Omental fat pad (tissue), 4 donors: Measurements from ENCODE around the genes HES5 and MMEL1.

GRCh38 chr1:2415355-2416211, 3.2 kb upstream of the PEX10 start:
- PRO-cap: no peak
- RAMPAGE, long total RNA, 4 experiments: no peak in any of the 4 experiments

GRCh38 chr1:2503598-2504523, 22.5 kb downstream of the PANK4 start:
- PRO-cap: no peak
- RAMPAGE, long total RNA, 4 experiments: no peak in any of the 4 experiments

GRCh38 chr1:2504987-2505601, 21.3 kb downstream of the PANK4 start:
- PRO-cap: no peak
- RAMPAGE, long total RNA, 4 experiments: no peak in any of the 4 experiments

DNA sequence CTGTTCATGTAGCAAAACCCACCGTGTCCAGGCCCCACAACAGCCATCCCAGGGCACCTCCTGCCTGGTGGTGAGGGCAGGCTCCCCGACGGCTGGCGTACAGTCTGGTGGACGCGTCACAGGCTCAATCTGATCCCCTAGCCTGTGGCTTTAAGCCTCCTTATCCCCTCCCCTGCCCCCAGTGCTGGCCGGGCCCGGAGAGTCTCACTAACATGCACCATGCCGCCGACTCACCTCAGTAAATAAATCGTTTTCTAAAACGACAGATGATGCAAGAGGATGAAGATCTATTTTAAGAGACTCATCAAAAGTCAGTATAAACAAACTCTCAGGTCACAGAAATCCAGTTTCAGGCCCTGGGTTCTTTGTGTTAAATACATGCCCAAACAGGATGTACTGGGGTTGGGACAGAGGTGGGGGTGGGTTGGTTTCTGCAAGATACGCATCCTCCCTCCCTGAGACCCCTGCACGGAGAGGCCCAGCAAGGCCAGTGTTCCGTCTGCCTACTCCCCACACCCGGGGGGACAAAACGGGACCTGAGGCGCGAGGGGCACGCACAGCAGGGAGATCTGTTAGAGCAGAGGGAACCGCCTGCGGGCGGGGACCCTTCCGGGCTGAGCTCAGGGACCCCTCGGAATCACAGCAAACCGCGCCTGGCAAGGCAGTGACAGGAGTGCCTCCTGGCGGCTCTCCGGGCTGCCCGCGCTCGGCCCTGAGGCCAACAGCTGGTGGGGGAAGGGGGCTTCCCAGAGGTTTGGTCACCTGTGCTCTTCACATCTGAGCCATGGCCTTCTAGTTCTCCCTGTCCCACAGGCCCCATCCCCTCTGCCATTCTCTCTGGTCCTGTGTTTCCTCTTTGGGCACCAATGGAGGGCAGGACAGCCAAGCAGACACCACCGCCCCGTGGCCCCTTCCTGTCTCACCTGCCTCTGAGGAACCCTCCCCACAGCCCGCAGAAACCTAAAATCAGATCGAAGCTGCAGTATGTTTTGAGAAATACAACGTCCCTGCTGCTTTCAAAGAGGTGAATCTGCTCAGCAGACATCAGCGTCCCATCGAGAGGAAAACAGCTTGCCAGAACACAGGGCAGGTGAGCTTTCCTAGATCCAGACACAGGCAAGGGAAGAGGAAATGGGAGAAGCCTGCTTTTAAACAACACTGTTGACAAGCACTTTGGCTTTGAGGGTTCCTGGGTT, 2.8 kb downstream of the PANK4 start:
- PRO-cap: no peak
- RAMPAGE, long total RNA, 4 experiments: no peak in any of the 4 experiments

- PRO-cap: no peak
- RAMPAGE, long total RNA, 4 experiments: no peak in any of the 4 experiments
Measured at GRCh38 chr1:2530155-2530752, at the start of gene HES5. HES5 (minus strand) TSS chr1:2530263.

- PRO-cap: no peak
- RAMPAGE, long total RNA, 4 experiments: no peak in any of the 4 experiments
Measured at GRCh38 chr1:2546297-2547225, 9.6 kb upstream of the TNFRSF14 start.

GRCh38 chr1:2556732-2557400, 695 bp downstream of the TNFRSF14 start:
- PRO-cap: no peak
- RAMPAGE, long total RNA, 4 experiments: start-site peak on the minus strand in 1 of 4 experiments, at chr1:2556977-2557022 at its widest, 8 reads per replicate

DNA sequence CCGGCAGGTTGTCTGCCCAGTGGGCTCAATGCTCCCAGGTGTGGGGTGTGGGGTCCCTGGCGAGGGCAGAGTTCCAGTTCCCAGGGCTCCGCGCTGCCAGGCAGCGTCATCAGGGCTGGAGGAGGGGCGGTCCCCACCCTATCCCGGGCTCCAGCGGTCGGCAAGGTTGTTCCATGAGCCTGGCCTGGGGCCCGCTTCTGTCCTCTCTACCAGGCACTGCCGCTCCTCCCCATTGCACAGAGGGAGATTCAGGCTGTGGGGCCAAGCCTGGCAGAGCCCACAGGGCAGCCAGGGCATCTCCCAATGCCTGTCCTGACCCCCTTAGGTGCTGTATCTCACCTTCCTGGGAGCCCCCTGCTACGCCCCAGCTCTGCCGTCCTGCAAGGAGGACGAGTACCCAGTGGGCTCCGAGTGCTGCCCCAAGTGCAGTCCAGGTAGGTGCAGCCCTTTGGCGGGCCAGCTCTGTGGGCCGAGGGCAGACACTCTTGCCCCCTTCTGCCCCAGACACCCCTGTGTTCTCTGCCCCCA, 1.3 kb downstream of the TNFRSF14 start:
- PRO-cap: no peak
- RAMPAGE, long total RNA, 4 experiments: no peak in any of the 4 experiments

DNA sequence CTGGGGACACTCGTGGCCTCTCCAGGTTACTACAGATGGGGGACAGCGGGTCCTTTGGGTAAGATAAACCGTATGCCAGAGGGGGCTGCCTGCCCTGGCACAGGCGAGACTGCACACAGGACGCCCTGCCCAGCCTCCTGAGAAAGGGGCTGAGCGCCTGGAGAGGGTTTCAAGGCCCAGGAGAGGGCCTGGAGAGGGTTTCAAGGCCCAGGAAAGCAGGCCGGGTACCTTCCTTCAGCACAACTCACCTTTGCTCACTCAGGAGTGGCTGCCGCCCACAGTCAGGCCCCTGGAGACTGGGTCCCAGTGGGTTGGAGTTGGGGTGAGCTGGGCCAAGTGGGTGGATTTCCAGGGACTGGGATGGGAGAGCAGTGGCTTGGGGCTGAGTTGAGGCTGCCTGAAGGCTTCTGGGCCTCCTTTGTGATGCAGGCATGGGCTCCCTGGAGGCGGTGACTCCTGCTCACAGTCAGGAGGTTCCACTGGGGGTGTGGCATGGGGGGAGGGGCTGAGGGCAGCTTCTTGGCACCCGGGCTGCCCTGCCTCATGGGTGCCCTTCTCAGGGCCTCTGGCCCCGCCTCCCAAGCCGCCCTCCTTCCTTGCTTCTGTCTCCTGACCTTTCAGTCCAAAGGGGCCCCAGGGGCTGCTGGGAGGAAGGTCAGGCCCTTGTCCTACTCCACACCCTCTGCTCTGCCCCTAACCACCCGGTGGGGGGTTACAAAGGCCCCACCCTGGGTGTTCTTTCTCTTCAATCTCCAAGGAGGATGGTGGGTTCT, at the start of gene MMEL1:
Gene MMEL1, minus strand, starts transcription at position 399 of the 773 bp plus-strand sequence.
- PRO-cap: no peak
- RAMPAGE, long total RNA, 4 experiments: no peak in any of the 4 experiments

GRCh38 chr1:2840085-2840397, 38.5 kb upstream of the TTC34 start:
- PRO-cap: no peak
- RAMPAGE, long total RNA, 4 experiments: no peak in any of the 4 experiments

GRCh38 chr1:3063010-3063537, 5.9 kb upstream of the PRDM16 start:
- PRO-cap: no peak
- RAMPAGE, long total RNA, 4 experiments: no peak in any of the 4 experiments

DNA sequence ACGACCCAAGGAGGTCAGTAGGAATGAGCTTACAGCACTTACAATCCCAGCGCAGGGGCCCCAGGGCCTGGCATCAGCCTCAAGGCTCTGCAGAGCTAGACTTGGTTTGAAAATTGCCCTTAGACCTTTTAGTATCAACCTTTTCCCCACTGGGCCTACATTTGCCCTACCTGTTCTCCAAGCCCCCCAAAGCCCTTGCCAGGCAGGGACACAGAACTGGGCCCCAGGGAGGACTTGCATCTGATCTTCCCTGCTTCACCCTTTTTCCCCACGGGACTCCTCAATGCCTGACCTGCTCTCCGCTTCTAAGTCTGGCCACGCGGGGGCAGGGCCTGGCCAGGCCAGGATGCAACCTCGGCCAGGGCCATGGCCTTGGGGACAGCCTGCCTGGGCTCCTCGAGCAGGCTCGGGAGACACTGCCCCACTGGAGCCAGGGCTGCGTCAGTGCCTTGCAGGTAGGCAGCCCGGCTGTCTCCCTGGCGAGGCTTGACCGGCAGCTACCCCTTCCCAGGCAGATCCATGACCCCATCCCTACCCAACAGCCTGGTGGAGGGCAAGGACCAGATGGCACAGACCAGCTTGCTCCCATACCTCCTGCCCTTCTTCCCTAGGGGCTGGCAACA, 2.9 kb upstream of the PRDM16 start:
- PRO-cap: no peak
- RAMPAGE, long total RNA, 4 experiments: no peak in any of the 4 experiments

- PRO-cap: no peak
- RAMPAGE, long total RNA, 4 experiments: no peak in any of the 4 experiments
Measured at GRCh38 chr1:3126091-3127131, 57.4 kb downstream of the PRDM16 start.

DNA sequence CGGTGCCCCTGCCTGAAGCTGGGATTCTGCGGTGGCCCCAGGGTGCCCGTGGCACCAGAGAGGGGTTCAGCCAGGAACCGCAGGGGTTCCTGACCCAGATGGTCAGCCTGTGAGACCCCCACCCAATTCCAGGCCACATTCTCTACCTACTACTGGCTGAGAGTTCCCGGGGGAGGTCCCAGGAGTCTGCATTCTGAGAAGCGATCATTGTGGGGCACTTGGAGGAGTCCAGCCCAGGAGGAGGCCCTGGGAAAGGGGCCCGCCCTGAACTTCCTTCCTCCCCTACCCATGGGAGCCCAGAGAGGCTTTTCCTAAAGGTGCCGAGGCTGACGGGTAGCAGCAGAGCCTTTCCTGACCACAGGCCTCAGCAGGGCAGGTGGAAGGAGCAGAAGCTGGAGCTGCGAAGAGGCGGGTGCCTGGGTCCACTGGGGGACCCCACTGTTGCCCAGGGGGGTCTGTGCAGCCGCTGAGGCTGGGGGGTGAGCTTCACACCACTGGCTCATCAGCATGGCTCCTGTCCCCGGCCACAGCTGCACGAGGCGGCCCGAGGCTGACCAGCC, 127.6 kb downstream of the PRDM16 start:
- PRO-cap: no peak
- RAMPAGE, long total RNA, 4 experiments: no peak in any of the 4 experiments

- PRO-cap: no peak
- RAMPAGE, long total RNA, 4 experiments: no peak in any of the 4 experiments
Measured at GRCh38 chr1:3204418-3205318, 135.7 kb downstream of the PRDM16 start.

- PRO-cap: no peak
- RAMPAGE, long total RNA, 4 experiments: no peak in any of the 4 experiments
Measured at GRCh38 chr1:3312828-3313524, 141.5 kb upstream of the ARHGEF16 start.

- PRO-cap: no peak
- RAMPAGE, long total RNA, 4 experiments: no peak in any of the 4 experiments
Measured at GRCh38 chr1:3349049-3349898, 105.2 kb upstream of the ARHGEF16 start.

DNA sequence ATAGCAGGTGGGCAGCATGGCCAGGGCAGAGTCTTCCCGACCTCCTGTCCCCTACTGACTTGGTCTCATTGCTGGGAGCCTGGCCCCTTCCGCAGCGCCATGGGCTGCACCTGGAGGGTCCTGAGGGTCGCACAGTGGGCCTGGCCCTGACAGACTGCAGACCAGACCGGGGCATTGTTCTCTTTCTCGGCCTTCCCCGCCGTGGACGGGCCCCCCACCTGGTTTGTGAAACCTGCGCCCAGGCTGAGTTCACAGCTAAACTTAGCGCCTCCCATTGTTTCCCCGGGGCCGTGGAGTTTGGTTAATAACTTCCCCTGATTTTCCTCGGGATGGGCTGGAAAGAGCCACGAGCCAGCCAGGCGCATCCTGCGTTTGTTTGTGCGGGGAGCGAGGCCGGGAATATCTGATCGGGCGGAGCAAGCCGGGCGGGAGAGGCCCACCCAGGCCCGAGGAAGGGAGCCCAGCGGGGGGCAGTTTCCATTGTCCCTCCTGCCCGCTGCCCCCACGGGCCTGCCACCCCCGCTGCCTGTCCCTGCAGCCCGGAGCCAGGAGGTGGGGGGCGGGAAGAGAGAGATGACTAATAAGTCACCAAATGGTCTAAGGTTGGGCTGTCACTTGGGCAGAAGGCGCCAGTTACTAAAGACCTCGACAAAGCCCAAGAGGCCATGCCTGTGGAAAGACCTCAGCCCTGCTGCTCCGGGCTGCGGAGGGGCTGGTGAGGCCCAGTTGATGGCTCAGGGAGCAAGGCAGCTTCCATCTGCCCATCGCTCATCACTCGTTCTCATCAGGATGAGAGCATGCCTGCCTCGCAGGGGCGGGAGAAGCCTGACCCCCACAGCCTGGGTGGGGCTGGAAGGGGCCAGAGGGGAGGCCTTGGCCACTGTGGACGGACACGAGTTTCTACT, 39.0 kb upstream of the ARHGEF16 start:
- PRO-cap: no peak
- RAMPAGE, long total RNA, 4 experiments: no peak in any of the 4 experiments

DNA sequence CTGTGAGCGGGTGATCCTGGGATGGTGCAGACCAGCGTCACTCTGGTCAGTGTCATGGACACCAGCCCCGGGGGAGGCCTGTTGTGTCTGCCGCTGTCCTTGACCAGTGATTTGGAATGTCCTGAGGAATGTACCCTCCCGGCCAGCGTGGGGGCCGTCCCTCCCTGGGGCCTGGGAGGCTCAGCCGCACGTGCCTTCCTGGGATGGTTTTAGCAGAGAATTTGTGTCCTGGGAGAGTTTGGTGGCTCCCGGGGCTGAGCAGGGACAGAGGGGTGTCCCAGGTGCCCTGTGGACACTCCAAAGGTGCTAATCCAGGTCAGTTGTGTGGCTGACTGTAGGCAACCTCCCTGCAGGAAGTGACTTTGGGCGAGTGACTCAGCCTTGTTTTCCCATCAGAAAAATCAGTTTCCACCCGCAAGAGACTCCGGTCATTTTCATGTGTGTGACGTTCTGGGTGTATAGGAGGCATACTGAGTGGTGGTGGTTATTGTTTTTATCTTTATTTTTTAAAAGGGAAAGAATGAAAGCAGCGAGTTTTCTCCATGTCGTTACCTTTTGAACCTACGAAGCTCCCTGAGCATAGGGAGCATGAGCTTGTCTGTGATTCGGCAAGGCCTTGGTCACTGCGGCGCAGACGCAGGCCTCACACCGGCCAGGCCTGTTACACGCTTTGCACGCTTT, 6.4 kb downstream of the ARHGEF16 start:
- PRO-cap: no peak
- RAMPAGE, long total RNA, 4 experiments: no peak in any of the 4 experiments

DNA sequence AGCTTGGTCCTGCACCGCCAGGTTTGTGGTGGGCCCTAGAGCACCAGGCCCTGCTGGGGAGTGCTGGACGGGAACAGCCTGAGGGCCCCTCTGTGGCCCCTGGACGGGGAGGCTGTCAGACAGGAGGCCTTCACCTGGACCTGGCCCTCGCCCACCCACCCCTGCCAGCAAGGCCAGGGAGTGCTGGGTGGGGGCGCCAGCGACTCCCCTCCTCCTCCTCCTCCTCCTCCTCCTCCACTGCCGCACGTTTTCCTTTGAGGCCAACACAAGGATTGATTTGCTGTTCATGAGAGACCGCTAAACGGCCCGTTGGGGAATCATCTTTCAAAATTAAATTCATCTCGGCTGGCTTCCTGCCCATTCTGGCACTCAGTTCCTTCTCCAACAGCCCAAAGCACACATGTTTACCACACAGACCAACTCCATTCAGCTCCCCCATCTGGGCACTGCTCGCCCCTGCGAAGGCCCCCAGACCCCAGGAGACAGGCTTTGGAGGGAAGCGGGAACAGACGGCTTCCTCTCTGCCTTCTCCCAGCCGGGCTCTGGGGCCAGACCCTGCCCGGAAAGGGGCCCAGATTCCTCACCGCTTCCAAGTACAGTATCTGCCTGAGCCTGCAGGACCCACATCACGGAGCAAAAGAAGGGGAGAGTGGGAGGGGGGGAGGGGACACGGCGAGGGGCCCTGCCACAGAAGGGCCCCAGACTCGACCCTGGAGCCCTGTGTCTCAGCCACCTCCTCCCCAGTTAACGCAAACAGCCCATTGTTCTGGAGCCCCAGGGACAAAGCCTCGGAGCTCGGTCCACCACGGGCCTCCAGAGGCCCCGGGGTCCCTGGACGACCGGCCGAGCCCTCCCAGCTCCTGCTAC, 808 bp downstream of the MEGF6 start:
- PRO-cap: no peak
- RAMPAGE, long total RNA, 4 experiments: no peak in any of the 4 experiments